Liver (tissue), 9 donors: ENCODE data around the genes LRGUK and BPGM.

DNA sequence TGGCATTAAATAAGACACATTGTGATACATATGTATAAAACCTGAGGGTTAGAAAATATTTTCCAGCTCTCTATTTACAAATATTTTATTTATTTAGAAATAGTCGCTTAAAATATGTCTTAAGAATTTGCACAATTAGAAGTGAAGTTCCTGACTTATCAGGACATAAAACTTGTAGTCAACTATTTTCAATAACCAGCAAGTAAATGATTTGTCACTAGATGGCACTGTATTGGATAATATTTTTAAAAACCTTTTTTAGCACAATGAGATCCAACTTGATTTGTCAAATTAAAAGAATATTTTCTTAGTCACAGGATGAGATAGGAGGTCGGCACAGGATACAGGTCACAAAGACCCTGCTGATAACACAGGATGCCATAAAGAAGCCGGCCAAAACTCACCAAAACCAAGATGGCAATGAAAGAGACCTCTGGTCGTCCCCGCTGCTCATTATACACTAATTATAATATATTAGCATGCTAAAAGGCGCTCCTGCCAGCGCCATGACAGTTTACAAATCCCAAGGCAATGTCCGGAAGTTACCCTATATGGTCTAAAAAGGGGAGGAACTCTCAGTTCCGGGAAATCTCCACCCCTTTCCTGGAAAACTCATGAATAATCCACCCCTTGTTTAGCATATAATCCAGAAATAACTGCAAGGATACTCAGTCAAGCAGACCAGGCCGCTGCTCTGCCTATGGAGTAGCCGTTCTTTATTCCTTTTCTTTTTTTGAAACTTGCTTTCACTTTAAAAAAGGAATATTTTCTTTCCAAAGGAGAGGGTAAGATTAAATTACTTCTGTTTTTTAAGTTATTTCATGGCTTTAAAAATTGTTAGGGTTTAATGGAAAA lies 255.8 kb upstream of the MKLN1 start:
- PRO-cap, 5 experiments: peak in 5 of 5 experiments; most common plus-strand start position 661 of the sequence (in 3); most common minus-strand start position 457 of the sequence (in 2)
- RAMPAGE, long total RNA, 2 experiments: no peak in any of the 2 experiments
- RRBS: no CpG with 5 or more reads among the region's 11 CpGs

GRCh38 chr7:131094461-131095176 lies 233.1 kb upstream of the MKLN1 start:
- PRO-cap, 5 experiments: no peak in any of the 5 experiments
- RAMPAGE, long total RNA, 2 experiments: no peak in any of the 2 experiments
- RRBS: no CpG with 5 or more reads among the region's 16 CpGs

GRCh38 chr7:131164352-131165105 lies 163.1 kb upstream of the MKLN1 start:
- PRO-cap, 5 experiments: no peak in any of the 5 experiments
- RAMPAGE, long total RNA, 2 experiments: no peak in any of the 2 experiments
- RRBS: no CpG with 5 or more reads among the region's 5 CpGs

- PRO-cap, 5 experiments: no peak in any of the 5 experiments
- RAMPAGE, long total RNA, 2 experiments: no peak in any of the 2 experiments
- RRBS: no CpG with 5 or more reads among the region's 2 CpGs
Observed at GRCh38 chr7:131219139-131219532, 108.5 kb upstream of the MKLN1 start.

DNA sequence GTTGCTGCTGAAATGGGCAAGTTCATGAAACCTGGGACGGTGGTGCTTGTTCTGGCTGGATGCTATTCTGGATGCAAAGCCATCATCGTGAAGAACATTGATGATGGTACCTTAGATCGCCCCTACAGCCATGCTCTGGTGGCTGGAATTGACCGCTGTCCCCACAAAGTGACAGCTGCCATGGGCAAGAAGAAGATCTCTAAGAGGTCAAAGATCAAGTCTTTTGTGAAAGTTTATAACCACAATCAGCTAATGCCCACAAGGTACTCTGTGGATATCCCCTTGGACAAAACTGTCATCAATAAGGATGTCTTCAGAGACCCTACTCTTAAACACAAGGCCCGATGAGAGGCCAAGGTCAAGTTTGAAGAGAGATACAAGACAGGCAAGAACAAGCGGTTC lies 85.1 kb upstream of the MKLN1 start:
- PRO-cap, 5 experiments: no peak in any of the 5 experiments
- RAMPAGE, long total RNA, 2 experiments: no peak in any of the 2 experiments
- RRBS: no CpG with 5 or more reads among the region's 6 CpGs

- PRO-cap, 5 experiments: peak in 5 of 5 experiments; most common plus-strand start chr7:131556820 (in 3)
- RAMPAGE, long total RNA, 2 experiments: no peak in any of the 2 experiments
- RRBS: 2% methylated on average over 28 of the region's 48 CpGs
Observed at GRCh38 chr7:131556711-131557419, 437 bp upstream of the PODXL start.

- PRO-cap, 5 experiments: no peak in any of the 5 experiments
- RAMPAGE, long total RNA, 2 experiments: no peak in any of the 2 experiments
- RRBS: no CpG with 5 or more reads among the region's 13 CpGs
Observed at GRCh38 chr7:131600426-131601188, 44.2 kb upstream of the PODXL start.

GRCh38 chr7:131604732-131605186 lies 48.3 kb upstream of the PODXL start:
- PRO-cap, 5 experiments: no peak in any of the 5 experiments
- RAMPAGE, long total RNA, 2 experiments: no peak in any of the 2 experiments
- RRBS: no CpG with 5 or more reads among the region's 3 CpGs

GRCh38 chr7:132256773-132257243 lies 319.5 kb downstream of the PLXNA4 start:
- PRO-cap, 5 experiments: no peak in any of the 5 experiments
- RAMPAGE, long total RNA, 2 experiments: no peak in any of the 2 experiments
- RRBS: no CpG with 5 or more reads among the region's 6 CpGs

DNA sequence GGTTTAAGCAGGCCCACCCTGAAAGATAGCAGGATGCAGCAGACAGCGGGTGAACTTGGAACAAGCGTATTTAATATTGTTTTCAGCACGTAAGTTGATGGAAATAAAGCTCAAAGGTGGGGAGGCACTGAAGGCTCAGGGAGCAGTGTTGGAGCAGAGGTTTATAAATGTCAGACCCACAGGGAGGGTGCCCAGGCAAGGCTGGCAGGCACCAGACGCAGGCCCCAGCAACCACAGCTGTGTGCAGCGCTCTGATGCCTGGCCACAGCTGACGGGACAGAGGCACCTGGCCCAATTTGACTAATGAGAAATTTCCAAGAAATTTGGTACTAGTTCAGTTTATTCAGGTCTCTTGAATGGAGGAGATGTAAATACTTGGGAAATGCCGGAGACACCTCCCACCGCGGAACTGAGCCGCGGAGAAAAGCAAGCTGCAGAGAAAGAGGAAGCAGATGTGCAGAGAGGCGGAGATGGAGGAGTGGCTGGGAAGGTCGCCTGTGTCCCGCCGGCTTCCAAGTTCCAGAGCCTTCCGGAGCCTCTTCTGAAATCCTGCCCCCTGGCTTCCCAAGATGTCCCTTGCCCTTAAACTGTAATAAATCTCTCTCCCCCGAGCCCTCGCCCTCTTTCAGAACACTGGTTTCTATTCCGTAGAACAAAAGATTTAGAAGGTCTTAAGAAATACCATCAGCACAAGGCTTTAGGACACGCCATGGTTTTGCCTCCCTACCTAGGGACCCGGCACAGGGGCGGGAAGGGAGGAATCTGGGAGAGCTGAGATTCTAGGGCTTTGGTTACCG lies 38.3 kb upstream of the PLXNA4 start:
- PRO-cap, 5 experiments: no peak in any of the 5 experiments
- RAMPAGE, long total RNA, 2 experiments: no peak in any of the 2 experiments
- RRBS: 5% methylated on average over 8 of the region's 23 CpGs

GRCh38 chr7:132778990-132779613 lies 202.8 kb upstream of the PLXNA4 start:
- PRO-cap, 5 experiments: no peak in any of the 5 experiments
- RAMPAGE, long total RNA, 2 experiments: no peak in any of the 2 experiments
- RRBS: no CpG with 5 or more reads among the region's 4 CpGs

DNA sequence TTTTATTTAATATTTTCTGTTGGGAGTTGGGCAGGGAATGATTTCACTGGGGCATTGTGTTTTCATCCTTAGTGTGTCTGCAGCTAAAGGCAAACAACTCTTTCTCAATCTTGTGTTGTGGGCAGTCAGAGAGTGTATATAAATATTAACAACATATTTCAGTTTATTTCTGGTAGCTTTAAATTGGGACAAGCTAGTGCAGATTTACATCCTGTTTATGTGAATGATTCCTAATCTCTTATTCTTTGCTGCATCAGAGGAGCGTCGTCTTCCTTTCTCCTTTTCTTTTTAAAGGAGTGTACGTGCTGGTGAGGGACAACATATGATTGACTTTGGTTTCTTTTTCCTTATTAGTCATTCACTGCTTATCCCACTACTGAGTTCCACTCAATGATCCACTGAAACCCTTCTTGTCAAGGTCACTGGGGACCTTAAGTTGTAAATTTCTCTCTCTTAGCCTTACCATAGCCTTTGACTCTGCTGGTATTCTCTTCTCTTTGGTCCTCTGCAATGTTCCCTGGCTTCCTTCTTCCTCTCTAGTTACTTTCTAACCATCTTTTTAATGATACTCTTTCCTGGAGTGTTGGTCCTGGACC lies 116.2 kb downstream of the EXOC4 start:
- PRO-cap, 5 experiments: peak in 1 of 5 experiments; most common plus-strand start position 390 of the sequence (in 1); most common minus-strand start position 290 of the sequence (in 1)
- RAMPAGE, long total RNA, 2 experiments: no peak in any of the 2 experiments
- RRBS: no CpG with 5 or more reads among the region's 3 CpGs

- PRO-cap, 5 experiments: no peak in any of the 5 experiments
- RAMPAGE, long total RNA, 2 experiments: no peak in any of the 2 experiments
Observed at GRCh38 chr7:133381118-133381652, 128.3 kb downstream of the EXOC4 start.

GRCh38 chr7:133504585-133505287 lies 251.9 kb downstream of the EXOC4 start:
- PRO-cap, 5 experiments: no peak in any of the 5 experiments
- RAMPAGE, long total RNA, 2 experiments: no peak in any of the 2 experiments
- RRBS: no CpG with 5 or more reads among the region's 6 CpGs

DNA sequence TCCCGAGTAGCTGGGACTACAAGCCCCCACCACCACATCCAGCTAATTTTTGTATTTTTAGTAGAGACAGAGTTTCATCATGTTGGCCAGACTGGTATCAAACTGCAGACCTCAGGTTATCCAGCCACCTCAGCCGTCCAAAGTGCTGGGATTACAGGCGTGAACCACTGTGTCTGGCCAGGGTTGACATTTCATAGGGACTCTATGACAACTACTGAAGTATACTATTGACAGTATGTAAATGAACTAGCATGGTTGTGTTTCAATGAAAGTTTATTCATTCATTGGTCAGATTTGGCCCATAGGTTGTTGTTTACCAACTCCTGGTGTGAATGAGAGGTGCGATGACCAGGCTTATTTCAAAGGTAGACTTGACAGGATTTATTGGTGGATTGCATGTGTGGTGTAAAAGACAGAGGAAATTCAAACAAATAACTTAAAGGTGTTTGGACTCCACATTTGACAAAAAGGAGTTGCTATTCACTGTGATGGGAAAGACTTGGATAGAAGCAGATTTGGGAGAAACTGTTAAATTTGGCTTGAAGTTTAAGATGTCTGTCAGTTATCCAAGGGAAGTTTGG lies 401.6 kb upstream of the LRGUK start:
- PRO-cap, 5 experiments: no peak in any of the 5 experiments
- RAMPAGE, long total RNA, 2 experiments: no peak in any of the 2 experiments
- RRBS: no CpG with 5 or more reads among the region's 4 CpGs

- PRO-cap, 5 experiments: no peak in any of the 5 experiments
- RAMPAGE, long total RNA, 2 experiments: no peak in any of the 2 experiments
- RRBS: no CpG with 5 or more reads among the region's 48 CpGs
Observed at GRCh38 chr7:134126755-134127884, at the start of gene LRGUK. LRGUK (plus strand) TSS chr7:134127340.

GRCh38 chr7:134366434-134366889 lies 49.7 kb upstream of the SLC35B4 start:
- PRO-cap, 5 experiments: peak in 1 of 5 experiments; most common plus-strand start chr7:134366747 (in 1); most common minus-strand start chr7:134366616 (in 1)
- RAMPAGE, long total RNA, 2 experiments: start-site peak on the plus strand in 1 of 2 experiments, at chr7:134366763-134366786 at its widest, 16 reads per replicate
- RRBS: no CpG with 5 or more reads among the region's 1 CpG

- PRO-cap, 5 experiments: no peak in any of the 5 experiments
- RAMPAGE, long total RNA, 2 experiments: no peak in any of the 2 experiments
Observed at GRCh38 chr7:134389379-134389881, 69.5 kb downstream of the AKR1B1 start.

DNA sequence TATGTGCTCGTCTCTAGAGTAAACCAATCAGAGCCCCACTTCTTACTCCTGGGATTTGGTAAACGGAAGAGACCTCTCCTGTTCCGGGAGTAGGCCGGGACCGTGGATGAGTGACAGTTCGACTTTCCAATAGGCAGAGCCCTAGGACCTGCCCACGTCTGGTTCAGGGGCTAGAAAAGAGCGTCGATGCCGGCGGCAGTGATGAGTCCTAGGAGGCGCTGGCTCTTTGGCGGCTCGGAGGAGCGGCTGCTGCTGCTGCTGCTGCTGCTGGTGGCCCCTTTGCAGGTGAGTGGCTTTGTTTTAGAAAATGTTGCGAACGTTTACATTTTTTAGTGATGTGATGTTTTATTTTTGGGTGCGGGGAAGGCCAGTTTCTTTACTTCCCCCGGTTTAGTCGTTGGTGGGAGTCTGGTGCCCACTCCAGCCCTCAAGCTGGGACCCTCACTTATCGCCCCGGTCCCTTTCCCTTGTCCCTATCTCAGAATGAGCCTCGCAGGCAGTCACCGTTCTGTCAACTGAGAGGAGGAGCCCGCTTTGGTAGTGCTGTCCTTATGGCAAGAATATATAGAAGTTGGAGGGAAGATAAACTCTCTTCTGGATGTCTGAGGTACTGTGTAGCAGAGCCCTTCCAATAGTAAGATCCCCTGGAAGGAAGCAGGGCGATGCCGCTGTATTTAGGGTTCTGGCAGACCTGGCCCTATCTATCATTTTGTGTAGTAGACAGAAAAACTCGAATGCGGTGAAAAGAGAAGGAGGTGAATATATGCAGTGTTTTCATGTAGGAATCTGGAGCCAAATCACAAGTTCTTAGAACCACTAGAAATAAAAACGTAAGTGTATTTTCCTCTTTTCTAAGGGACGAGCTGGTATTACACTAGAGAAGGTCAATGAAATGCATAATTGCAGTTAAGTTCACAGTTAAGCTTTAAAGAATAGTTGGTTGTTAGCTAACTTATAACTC lies at the start of gene BPGM:
Gene BPGM, plus strand, starts transcription at position 201 of the 961 bp plus-strand sequence.
- PRO-cap, 5 experiments: peak in 5 of 5 experiments; most common plus-strand start position 201 of the sequence (in 4)
- RAMPAGE, long total RNA, 2 experiments: start-site peak on the plus strand in 2 of 2 experiments, centred at positions 171 to 205 of the sequence, 131 to 3,293 reads per replicate
- RRBS: 4% methylated on average over 10 of the region's 31 CpGs

GRCh38 chr7:134703777-134704153 lies 57.1 kb downstream of the BPGM start:
- PRO-cap, 5 experiments: peak in 2 of 5 experiments; most common plus-strand start chr7:134704082 (in 2); most common minus-strand start chr7:134703942 (in 1)
- RAMPAGE, long total RNA, 2 experiments: no peak in any of the 2 experiments
- RRBS: no CpG with 5 or more reads among the region's 6 CpGs